Cardiac ventricle fibroblast (primary cell): ENCODE measurements around a stretch of chr3.

GRCh38 chr3:37432454-37433104, 19.4 kb upstream of the ITGA9 start:
- RAMPAGE, long total RNA, result no peak

- RAMPAGE, long total RNA, result no peak
These were observed 14.8 kb downstream of the ITGA9 start for GRCh38 chr3:37466674-37467227.

DNA sequence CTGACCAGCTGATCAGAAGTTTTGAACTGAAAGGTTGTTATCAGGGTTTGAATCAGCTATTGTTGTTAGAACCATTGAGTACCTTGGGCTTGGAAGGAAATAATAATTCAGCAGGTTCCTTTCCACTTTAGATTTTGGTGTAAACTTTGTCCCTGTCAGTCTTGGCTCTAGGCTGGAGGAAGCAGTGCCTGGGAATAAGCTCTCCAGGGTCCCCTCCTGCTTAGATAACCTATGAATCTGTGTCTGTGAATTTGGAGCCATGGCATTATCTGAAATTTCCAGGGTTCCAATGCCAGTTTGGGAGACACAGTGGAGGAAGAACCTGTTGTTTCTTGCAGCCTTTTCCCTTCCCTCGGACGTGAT, 15.3 kb downstream of the ITGA9 start:
- RAMPAGE, long total RNA, result no peak

- RAMPAGE, long total RNA, result no peak
These were observed 18.9 kb downstream of the ITGA9 start for GRCh38 chr3:37470806-37471181.

- RAMPAGE, long total RNA, result no peak
These were observed 192.7 kb upstream of the CTDSPL start for GRCh38 chr3:37668577-37669727.

DNA sequence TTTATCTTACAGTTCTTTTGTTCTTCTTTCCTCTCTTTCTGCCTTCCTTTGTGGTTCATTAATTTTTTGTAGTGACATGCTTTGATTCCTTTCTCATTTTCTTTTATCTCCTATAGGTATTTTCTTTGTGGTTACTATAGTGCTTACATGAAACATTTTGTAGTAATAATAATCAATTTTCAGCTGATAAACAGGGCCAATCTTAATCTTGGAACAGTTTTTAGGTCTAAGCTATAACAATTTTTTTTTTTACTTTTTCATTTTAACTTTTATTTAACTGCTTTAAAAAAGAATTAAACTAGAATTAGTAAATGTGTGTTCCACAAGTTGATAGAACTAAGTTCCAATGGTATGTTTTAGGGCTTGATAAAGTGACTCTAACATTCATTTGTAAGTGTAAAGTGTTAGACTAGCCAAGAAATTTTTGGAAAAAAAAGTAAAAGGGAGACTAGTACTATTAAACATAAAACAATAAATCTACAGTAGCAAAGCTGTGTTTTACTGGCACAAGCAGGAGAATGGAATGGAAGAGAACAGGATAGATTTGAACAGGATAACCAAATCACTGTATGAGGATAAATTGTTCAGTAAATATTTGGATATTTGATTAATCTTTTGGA, 58.9 kb upstream of the VILL start:
- RAMPAGE, long total RNA, result no peak

DNA sequence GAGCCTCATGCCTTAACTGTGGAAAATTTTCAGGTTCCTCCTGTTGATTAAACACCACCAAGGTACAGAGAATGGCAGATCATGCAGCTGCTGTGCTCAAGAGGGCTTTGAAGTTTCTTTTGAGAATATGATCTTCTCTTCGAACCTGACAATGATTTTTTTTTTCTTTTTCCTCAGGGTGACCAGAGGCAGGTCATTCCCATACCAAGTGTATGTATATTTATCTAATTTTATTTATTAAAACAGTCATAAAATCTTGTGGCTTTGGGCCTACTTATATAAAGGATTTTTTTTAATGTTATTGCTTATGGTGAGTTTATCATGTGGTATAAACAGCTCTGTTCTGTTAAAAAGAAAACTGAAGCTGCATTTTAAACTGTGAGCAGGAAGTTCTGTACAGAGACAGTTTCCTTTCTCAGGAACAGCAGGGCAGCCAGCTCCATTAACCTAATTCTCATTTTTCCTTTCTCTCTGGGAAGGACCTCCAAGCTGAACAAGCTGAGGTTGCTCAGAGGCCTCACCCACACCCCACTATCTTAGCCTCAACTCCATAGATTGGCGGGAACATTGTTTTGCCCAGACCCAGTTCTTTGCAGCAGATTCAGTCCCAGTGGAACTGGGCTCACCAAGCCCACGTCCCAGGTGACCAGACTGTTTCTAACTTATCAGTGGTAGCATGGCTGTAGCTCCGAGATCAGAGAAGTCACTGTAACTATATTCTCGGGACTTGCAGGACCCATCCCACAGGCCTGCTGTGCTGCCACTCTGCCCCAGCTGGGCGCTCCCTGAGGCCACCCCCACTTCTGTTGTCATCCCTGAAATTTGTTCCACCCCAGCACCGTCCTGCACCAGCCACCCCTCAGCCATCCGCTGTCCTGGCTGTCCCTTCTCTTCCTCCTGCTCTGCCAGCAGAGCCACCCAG, 33.4 kb upstream of the VILL start:
- RAMPAGE, long total RNA, result no peak

DNA sequence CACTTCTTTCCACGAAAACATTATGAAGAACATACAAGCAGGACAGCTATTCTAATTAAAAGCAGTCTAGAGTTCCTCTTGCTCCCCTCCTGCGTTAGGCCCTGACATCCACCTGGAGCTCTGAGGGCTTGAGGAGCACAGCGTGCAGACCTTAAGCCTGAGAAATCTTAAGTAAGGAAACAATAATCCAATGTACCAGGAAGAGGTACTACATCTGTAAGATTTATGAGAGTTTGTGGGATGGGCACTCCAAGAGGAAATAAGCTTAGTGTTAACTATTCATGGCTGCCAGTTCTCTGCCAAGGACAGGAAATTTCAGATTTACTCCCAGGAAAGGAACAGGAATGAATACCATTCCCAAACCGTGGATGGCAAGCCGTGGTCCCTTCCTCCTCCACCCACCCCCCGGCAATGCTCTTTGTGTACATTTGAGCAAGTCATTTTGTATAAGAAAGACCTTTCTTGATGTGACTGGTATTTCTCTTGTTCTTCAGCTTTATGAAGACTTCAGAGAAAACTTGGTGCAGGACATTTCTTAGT, 28.9 kb upstream of the VILL start:
- RAMPAGE, long total RNA, result no peak

DNA sequence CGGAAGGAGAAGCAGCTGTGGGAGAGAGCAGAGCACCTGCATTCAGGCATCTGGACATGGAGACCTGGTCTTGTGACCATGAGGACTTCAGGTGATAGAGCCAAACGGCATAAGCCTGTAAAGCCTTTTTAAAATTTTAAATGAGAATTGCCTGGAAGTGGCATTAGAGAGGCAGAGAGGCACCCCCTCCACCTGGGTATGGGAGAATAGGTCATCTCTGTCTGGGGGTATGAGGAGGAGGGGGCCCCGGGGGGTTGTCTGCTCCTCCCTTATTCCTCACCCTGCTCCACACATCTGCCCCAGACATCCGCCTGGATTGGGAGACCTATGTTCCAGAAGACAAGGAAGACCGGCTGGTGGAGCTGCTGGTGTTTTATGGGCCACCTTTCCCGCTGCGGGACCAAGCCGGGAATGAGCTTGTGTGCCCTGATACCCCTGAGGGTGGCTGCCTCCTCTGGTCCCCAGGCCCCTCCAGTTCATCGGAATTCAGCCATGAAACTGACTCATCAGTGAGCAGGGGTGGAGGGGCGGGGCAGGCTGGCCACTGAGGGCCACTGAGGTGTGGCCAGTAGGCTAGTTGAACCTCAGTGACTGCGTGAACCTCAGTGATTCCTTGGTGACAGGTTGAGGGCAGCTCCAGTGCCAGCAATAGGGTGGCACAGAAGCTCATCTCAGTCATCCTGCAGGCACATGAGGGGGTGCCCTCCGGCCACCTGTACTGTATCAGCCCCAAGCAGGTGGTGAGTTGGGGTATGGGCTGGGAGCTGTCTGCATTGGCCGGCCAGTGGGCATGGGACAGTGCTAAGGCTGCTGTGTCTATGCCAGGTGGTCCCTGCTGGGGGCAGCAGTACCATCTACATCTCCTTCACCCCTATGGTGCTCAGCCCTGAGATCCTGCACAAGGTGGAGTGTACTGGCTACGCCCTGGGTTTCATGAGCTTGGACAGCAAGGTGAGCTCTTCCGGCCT, 20.5 kb downstream of the ACAA1 start:
- RAMPAGE, long total RNA, result no peak

DNA sequence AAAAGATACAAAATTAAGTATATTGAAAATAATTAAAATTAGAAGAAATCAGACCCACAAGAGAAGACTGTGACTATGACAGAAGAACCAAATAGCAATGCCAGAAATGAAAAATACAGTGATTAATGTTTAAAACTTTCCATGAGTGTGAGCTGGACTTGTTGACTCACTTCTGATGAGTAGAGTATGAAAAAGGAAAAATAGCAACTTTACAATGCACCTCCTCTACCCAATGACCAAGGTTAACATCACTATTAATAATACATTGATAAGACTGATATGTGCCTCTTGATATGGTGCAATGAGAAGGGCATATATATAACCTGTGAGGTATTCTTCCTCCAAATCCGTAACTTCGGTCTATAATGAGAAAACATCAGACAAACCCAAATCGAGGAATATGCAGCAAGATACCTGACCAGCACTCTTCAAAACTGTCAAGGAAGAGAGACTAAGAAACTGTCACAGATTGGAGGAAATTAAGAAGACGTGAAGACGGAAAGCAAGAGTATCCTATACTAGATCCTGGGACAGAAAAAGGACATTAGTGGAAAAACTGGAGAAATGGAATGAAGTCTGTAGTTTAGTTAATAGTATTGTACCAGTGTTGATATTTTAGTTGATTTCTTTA, 39.2 kb upstream of the SLC22A13 start:
- RAMPAGE, long total RNA, result no peak

- RAMPAGE, long total RNA, result no peak
These were observed 29.1 kb upstream of the SLC22A13 start for GRCh38 chr3:38236227-38237152.

DNA sequence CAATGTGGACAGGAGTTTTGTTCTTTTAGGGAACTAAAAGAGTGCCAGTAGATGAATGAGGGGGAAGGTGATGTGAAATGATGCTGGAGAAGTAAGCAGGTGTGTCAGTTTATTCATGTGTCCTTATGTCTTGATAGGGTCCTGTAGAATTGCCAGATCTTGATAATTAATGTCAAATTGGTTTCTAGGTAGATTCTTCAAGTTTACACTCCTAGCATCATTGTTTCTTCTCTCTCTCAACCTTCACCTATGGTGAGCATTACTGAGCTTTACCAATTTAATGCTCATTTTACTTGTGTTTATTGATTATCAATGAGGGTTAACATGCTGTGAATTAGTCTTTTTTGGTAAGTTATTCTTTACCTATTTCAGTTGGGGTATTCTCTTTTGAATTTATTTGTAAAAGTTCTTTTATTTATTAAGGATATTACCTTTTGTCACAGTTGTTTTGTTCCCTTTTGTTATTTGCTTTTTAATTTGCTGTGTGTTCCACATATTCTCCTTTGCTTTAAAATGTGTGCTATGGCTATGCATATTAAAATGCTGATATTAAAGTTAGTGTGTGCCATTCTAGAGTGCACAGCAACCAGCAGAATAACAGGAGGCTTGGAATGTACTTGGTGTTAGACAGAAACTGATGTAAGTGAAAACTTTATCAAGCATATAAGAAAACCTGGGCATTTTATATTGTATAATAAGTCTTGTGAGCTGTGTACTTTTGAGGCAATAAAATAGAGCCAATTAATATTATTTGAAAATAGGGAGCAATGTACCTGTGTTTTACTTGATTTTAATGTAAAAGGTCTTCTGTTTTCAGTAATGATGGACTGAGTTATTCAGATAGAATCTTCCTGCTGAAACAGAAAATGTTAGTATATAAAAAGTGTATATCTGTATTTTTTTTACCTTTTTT, 2.9 kb downstream of the EXOG start:
- RAMPAGE, long total RNA, result no peak

GRCh38 chr3:38829345-38829817, 13.4 kb upstream of the SCN10A start:
- RAMPAGE, long total RNA, result no peak

GRCh38 chr3:39093674-39094131, 13.7 kb downstream of the GORASP1 start:
- RAMPAGE, long total RNA, result no peak

DNA sequence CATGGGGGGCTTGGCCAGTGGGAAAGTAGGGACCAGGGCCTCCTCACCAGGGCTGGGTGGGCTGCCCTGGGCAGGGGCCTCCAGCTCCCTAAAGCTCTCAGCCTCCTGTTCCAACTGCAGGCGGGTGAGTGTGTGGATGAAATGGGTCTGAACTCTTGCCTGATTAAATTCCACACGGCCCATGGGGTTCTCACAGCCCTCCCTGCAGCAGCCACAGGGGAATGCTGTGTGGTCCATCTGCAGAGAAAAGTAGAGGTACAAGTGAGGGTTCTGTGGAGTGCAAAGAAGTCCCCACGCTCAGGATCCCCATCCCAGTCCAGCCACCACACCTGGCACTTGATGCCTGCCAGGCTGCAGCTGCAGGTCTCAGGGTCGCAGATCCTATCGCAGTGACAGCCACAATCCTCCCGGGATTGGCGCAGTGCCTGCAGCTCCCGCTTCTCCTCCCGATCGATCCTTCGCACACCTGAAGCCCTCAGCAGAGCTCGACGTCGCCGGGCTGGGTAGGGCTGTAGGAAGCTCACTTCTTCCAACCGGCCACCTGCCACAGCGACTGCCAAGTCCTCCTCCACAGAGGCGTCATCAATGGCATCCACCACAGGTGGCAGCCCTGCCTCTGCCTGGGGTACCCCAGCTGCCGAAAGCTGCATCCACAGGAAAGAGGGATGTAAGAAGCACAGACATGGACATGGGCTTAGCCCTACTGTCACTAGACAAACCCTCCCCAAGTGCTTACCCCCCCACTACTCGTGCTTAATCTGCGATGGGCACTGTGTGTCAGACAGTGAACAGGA, 9.4 kb downstream of the CSRNP1 start:
- RAMPAGE, long total RNA, result no peak

GRCh38 chr3:39149408-39150094, 3.8 kb downstream of the CSRNP1 start:
- RAMPAGE, long total RNA, result no peak

GRCh38 chr3:39155646-39155938, 2.2 kb upstream of the CSRNP1 start:
- RAMPAGE, long total RNA, result no peak

- RAMPAGE, long total RNA, result no peak
These were observed 550 bp downstream of the XIRP1 start for GRCh38 chr3:39191815-39192275.

- RAMPAGE, long total RNA, result no peak
These were observed 1.2 kb downstream of the RPSA start for GRCh38 chr3:39407269-39408512.

GRCh38 chr3:39409324-39410058, 3.0 kb downstream of the RPSA start:
- RAMPAGE, long total RNA, result no peak